Measurements from ENCODE around the gene N4BP1.

DNA sequence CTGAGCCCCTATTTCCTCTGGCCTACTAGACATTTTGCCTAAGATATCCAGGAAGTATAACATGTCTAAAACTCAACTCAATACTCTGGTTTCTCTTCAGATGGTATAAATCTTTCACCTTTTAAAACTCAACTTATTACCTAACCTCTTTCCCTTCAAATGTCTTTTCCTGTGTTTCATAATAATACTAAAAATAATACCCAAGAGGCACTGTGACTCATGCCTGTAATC lies 95.2 kb downstream of the ABCC12 start:
- PRO-cap = no peak

DNA sequence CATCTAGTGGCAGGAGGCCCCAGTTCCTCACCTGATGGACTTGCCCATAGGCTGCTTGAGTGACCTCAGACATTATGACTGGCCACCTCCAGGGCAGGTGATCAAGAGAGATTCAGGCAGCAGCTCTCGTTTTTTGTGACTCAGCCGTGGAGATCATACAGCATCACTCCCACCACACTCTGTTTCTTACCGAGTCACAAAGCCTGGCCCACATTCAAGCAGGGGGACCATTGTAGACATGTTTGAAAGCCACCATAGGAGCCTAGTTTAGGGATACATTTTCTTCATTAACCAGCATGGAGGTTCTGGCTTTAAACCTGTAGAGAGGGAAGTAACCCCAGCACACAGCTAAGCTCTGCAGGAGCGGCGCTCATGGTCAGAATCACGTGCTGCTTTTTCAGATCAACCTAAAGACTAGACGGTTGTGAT lies 34.4 kb downstream of the SIAH1 start:
- PRO-cap = no peak

- PRO-cap = no peak
Observed at GRCh38 chr16:48373085-48373684, 12.0 kb downstream of the SIAH1 start.

GRCh38 chr16:48479957-48480382 lies 94.8 kb upstream of the SIAH1 start:
- PRO-cap = no peak

DNA sequence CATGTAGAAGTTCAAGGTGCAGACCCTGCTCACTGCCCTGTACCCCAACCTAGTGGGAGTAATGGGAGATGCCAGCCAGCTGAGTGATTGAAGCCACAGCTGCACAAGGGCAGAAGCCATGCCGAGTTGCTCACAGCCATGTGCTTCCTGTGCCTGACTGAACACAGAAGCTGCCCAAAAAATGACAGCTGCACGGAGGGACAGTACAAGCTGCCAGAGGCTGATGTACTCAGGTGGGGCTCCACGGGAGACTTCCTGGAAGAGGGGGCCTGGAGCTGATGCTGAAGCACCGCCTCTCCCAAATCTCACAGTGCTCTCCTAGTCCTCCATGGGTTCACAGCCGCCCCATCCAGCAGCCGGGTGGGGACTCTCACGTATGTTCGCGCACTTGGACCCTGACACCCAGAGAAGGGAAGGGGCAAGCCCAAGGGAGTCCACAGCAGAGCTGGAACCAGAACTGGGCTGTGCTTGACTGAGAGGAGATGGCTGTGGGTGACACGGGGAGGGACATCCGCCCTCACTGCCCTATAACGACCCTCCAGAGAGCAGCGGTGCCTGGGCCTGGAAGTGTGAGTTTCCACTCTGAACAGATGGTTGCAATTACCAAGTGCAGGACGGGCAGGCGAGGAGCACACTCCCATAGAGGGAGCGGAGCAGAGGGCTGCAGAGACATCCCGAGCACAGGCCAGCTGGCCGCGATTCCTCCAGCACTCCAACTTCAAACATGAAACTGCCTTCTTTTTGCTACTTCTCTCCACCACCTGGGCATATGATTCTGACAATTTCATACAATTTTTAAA lies 78.5 kb downstream of the N4BP1 start:
- PRO-cap = no peak

DNA sequence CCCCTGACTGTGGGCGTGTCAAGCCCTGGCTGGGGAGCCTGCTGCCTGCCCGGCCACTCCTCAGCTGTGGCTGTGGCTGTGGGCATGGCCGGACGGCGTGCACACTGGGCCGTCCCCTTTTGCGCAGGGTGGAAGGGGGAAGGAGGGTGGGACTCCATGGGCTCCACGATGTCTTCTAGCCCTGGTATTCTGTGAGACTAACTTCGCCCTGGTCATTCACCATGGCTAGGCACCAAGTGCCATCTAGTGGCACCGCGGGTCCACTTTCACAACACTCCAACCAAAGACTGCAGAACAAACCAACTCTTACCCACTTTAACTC lies 67.9 kb downstream of the N4BP1 start:
- PRO-cap = no peak

DNA sequence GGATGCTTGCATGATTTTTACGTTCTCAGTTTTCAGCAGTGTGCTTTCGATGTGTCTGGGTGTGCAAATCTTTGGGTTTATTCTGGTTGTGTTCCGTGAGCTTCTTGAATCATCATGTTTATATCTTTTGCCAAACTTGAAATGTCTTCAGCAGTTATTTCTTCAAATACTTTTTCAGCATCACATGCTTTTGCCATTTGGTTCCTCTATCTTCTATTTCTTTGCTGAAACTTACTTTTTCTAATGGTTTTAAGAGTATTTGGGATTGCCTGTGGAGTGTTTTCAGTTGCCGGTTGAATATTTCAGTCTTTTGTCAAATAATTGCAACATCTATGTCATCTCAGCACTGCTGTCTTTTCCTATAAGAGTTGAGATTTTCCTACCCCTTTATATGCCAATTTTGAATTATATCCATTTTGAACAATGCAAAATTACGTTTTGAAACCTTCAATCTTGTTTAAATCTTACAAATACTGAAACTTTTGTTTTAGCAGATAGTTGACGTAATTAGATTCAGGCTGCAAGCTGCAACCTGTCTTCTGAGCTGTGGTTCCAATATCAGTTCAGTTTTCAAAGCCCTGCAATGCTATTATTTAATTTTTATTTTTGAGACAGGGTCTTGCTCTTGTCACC lies 41.1 kb downstream of the N4BP1 start:
- PRO-cap = no peak

DNA sequence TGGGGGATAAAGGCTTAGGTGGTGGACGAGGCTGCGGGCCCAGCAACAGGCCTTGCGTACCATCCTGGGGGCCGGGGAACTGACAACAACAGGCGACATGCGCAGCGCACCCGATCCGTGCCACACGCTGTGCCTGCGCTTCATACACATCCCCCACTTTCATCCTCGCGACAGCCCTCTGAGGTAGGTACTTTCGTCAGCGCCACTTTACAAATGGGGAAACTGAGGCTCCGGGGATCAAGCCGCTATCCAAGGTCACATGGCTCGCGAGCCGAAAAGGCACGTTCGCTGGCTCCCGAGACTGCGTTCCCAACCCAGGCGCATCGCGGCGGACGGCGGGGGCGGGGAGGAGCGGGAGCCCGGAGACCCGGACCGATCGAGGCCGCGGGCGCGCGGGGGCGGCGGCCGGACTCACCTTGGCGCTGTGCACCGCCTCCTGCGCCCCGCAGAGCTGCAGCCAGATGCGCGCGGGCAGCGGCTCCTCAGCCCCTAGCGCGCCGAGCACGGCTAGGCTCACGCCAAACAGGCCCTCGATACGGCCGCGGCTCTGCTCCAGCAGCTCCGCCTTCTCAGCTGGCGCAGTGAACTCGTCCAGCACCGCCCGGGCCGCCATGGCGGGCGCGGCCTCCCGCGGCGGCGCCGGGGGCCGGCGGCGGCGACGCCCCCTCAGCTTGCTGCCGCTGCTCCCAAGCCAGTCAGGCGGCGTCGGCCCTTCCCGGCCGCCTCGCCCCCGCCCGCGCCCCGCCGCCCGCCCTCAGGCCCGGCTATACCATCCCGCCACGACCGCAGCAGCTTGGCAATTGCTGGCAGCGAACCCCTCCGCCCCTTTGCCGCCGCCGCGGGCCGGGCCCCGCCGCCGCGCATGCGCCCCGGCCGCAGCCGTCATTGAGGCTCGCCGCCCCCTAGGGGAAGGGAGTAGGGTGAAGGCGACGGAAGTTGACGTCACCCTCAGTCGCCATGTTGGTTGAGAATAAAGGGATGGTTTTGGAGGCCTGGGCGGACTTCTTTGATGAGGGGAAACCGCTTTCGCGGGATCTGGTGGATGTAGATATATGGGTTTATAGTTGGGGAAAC lies at the start of gene N4BP1:
Gene N4BP1 (minus strand): TSS at position 821 of the 1,074 bp plus-strand sequence.
- PRO-cap = bidirectional peak, plus-strand start at position 951 of the sequence, minus-strand start at position 829 of the sequence

GRCh38 chr16:48774222-48774829 lies 164.3 kb upstream of the N4BP1 start:
- PRO-cap = no peak

GRCh38 chr16:49010074-49010718 lies 271.4 kb downstream of the CBLN1 start:
- PRO-cap = no peak

DNA sequence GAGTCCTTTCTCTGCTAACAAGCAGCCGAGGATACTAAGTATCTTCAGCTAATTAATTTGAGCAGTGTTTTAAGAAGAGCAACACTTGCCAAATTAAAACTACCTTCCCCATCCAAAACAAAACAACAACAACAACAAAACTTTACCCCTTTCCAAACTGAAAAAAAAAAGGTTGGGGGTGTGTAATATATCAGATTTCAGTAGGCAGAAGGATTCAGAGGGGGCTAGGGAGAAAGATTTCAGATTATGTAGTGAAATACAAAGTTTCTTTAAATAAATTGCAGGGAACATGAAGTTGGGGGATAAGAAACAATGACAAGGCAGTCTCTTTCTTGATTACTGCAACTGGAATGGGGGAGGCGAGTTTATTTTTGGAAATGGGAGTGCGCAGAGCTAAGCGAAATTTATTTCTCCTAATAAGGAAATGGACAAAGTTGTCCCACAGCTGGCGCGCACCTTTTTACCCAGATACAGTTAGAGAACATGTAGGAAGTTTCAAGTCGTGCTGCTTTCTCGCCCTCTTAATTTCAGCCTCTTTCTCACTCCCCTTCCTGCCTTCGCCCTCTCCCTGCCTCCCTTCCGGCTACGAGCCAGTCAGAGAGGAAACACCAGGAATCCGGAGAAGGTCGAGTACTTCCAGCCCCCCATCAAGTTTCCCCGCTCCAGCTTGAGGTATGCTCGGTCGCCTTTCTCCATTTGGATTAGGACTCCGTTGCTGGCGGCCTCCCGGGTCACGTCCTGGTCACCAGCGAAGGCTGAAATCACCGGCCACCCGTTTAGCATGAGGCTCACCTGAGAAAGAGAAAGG lies 2.6 kb downstream of the CBLN1 start:
- PRO-cap = no peak

- PRO-cap = no peak
Observed at GRCh38 chr16:49441356-49441880, 67.8 kb downstream of the C16orf78 start.

GRCh38 chr16:49575135-49575973 lies 201.8 kb downstream of the C16orf78 start:
- PRO-cap = no peak

DNA sequence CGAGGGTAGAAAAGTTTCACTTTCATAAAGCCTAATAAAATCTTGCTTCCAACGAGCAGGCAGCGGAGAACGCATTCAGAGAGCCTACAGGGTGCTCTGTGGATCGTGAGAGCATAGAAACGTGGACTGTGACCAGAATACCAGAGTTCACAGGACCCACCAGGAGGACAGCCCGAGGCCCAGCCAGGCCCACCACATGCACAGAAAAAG lies 207.1 kb downstream of the C16orf78 start:
- PRO-cap = no peak

- PRO-cap = no peak
Observed at GRCh38 chr16:49700286-49700443, 155.7 kb downstream of the ZNF423 start.

- PRO-cap = no peak
Observed at GRCh38 chr16:49838309-49839652, 17.1 kb downstream of the ZNF423 start.

- PRO-cap = no peak
Observed at GRCh38 chr16:49858219-49859071, 2.5 kb upstream of the ZNF423 start.

- PRO-cap = no peak
Observed at GRCh38 chr16:49986288-49987058, 38.6 kb upstream of the CNEP1R1 start.

DNA sequence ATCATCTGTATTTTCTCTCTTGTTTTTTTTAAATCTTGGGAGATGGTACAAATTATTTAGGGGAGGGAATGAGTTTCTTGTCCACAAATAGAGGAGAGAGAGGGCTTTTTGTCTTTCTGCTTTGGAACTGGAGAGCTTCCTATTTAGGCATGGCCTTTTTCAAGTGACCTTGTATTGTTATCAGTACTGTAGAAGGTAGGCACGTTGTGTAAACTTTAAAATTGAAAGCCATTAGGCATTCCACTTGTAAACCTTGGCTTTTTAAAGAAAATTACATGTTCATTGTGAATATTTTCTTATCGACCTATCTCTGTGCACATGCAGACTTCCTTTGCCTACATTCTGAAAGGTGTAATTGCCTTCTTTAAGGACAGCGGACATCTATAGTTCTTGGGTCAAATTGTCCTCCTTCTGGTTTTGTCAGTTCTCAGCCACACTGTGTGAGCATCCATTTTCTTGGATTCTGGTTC lies 50.2 kb downstream of the TENT4B start:
- PRO-cap = no peak

GRCh38 chr16:50284222-50285007 lies 18.1 kb downstream of the ADCY7 start:
- PRO-cap = no peak

All from mesothelial cell of epicardium (in vitro differentiated cells).